Anterior vena cava (tissue), 1 donor: ENCODE measurements around a stretch of chr11.

DNA sequence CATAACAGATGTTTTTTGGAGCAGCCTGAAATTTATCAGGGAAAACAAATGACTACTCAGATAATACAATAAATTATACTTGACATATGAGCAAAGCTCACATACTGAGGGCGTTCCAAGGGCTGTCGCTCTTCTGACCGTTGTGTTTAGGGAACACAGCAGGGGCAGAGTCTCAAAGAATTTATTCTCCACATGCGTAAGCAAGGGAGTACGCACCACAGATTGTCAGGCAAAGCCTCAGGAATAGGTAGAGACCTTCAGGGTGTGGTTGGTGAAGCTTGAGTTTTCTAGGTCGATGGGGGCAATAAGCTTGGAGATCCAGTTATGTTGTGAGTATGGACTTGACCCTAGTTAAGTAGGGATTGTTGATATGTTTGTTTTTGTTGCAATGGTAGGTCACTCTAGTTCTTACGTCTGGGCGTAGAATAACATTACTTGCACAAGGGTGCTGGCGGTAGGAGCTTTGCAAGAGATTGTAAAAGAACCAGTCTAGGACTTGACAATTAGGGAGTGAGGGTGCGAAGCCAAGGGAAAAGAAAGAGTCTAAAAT, 860 bp downstream of the ACAT1 start:
- PRO-cap: no peak

DNA sequence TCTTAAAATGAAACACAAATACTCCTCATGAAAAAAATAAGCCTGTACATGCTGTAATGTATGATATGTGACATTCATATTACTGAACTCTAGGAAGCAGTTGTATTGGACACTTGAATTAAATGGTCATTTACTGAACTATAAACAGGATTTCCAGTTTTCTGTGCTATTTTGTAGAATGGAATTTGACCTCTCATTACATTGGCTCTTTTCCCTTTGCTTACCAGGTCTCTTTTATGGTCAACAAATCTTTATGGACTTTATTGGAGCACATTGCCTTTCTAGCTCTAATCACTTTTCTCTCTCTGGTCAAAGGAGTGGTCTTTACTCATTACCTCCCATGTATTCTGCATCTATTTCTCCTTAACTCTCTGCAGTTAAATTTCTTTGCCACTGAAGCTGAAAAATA, 1.9 kb downstream of the ACAT1 start:
- PRO-cap: no peak

DNA sequence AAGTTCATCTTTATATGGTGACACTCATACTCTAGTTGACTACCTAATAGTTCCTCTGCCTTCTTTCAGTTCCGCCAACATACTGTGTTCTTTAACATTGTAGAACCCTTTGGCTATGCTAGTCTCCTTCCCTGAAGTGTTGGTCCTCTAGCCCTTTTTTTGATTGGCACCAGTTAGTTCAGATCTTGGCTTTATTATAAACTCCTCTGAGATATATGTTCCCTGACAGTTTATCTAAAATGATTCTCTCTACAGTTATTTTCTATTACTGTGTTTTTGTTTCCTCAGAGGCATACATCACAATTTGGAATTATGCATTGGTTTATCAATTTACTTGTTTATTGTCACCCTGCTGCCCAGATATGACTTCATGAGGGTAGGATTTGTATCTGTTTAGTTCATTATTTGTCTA, 1.6 kb downstream of the ATM start:
- PRO-cap: no peak

DNA sequence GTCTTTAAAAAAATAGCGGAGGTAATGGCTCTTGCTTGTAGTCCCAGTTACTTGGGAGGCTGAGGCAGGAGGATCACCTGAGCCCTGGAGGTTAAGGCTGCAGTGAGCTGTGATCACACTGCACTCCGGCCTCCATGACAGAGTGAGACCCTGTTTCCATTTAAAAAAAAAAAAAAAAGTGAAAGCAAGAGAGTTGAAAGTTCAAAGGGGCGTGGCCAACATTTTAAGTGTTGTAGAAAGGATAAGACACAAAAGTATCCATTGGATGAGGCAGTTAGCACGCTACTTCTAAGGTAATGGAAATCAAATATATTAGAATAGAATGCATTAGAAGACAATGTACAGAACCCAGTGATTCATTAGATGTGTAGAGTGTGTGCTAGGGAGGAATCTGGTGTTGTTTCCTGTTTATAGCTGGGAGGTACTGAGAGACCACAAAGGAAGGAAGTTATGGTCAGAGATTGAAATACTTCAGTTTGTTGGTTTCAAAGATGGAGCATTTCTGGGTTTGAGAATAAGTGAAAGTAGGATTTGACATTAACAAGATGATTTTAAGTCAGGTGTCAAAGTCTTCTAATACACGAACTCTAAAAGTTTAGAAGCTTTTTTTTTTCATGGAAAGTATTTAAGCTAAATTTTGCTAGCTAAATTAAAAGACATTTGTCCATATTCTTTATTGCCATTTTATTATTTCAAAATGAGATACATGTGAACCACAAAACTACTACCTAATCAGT, 13.7 kb downstream of the ATM start:
- PRO-cap: no peak

GRCh38 chr11:108496645-108497119, 1.5 kb downstream of the POGLUT3 start:
- PRO-cap: no peak

DNA sequence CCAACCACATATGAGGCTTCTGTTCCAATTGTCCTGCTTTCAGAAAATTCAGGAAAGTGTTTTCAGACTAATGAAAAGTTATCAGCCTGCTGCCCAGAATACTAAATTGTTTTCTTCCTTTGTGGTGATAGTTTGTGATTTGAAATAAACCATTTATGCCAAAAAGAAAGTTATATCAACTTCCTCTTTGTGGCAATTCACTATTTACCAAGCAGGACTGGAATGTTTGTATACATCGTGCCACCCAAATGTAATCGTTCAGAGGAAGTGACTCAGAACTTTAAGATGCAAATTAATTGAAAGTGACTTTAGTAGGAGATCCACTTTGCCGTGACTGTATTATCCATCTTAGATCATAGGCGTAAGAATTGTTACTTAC, 230.9 kb downstream of the DDX10 start:
- PRO-cap: no peak

- PRO-cap: no peak
Measured at GRCh38 chr11:109940814-109941194, 152.4 kb upstream of the ZC3H12C start.

GRCh38 chr11:110087773-110088628, 5.2 kb upstream of the ZC3H12C start:
- PRO-cap: no peak

GRCh38 chr11:110091813-110092441, 1.3 kb upstream of the ZC3H12C start:
- PRO-cap: no peak

DNA sequence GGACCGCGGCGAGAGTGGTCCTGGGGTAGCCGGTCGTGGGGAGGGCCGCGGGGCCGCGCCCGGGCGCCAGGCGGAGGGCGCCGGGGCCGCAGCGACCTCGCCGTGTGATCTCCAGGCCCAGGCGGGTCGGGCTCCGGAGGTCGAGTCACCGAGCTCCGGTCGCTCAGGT, 155 bp downstream of the ZC3H12C start:
- PRO-cap: unidirectional peak, plus-strand start at position 69 of the sequence

DNA sequence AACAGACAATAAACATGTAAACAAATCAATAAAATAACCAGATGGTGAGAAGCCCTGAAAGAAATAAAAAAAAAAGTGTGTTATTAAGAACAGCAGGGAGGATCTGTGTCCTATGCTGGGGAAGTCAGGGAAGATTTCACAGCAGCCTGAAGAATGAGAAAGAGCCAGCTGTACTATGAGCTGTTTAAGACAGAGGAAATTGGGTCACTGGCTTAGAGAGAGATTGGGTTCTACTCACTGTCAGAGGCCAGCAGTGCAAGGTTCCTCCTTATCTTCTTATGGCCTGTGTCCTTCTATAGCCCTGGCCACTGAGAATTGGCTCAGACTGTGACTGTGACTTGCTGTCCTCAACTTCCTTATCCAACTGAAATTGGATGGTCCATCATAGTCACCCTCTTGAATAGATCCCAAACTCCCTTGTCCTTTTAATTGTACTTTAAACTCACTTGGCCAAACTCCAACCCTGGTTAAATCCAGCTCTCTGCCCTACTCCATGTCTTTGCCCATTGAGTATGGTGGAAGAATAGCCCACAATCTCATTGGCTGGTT, 54.8 kb upstream of the FDX1 start:
- PRO-cap: no peak

DNA sequence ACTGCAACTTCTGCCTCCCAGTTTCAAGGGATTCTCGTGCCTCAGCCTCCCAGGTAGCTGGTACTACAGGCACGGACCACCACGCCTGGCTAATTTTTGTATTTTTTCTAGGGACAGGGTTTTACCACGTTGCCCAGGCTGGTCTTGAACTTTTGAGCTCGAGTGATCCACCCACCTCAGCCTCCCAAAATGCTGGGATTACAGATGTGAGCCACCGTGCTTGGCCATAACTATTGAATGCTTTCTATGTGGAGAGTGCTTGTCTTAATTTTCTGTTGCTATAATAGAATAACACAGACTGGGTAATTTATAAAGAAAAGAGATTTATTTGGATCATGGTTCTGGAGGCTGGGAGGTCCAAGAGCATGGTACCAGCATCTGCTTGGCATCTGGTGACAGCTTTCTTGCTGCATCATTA, 34.2 kb downstream of the FDX1 start:
- PRO-cap: no peak

DNA sequence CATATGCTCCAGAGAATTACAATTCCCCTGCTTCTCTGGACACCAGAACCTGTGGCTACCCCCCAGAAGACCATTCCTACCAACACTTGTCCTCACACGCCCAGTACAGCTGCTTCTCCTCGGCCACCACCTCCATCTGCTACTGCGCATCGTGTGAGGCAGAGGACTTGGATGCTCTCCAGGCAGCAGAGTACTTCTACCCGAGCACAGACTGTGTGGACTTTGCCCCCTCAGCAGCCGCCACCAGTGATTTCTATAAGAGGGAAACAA, 9.7 kb downstream of the POU2AF3 start:
- PRO-cap: no peak

GRCh38 chr11:111632776-111633734, 30.8 kb downstream of the SIK2 start:
- PRO-cap: no peak

- PRO-cap: no peak
Measured at GRCh38 chr11:111725713-111726890, 40.1 kb downstream of the PPP2R1B start.

DNA sequence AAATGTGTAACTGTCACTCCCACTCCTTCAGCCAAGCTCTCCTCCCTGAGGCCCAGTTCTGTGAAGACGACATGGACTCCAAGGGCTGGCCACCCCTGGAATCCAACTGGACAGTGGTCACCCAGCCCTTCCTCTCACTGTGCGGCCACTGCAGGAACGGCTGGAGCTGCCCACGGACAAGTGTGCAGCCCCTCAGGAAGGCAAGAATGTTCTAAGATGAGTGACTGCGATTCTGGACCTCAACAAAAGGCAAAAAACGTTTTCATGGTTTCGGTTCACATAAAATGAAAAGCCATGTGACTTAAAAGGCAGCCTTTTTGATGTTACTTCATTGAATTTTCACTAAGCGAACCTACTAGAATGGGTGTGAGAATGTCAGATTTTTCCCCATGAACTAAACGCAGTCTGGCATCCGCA, 29.8 kb downstream of the PPP2R1B start:
- PRO-cap: no peak

DNA sequence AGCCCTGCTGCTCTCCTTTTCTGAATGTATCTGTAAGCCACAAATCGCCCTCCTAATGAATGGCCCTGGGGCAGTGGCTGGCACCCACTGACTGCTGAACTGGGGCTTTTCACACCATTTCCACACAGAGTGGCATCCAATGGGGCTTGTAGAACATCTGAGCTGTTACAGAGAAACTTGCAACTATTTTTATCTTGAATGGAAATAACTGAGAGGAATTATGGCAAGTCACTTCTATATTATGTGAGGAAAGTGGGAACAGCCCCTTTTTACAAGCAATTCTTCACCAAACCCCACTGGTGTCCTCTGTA, 29.4 kb downstream of the PPP2R1B start:
- PRO-cap: no peak

GRCh38 chr11:111763202-111763634, 3.0 kb downstream of the PPP2R1B start:
- PRO-cap: no peak

- PRO-cap: no peak
Measured at GRCh38 chr11:111767085-111767570, 939 bp upstream of the PPP2R1B start.

DNA sequence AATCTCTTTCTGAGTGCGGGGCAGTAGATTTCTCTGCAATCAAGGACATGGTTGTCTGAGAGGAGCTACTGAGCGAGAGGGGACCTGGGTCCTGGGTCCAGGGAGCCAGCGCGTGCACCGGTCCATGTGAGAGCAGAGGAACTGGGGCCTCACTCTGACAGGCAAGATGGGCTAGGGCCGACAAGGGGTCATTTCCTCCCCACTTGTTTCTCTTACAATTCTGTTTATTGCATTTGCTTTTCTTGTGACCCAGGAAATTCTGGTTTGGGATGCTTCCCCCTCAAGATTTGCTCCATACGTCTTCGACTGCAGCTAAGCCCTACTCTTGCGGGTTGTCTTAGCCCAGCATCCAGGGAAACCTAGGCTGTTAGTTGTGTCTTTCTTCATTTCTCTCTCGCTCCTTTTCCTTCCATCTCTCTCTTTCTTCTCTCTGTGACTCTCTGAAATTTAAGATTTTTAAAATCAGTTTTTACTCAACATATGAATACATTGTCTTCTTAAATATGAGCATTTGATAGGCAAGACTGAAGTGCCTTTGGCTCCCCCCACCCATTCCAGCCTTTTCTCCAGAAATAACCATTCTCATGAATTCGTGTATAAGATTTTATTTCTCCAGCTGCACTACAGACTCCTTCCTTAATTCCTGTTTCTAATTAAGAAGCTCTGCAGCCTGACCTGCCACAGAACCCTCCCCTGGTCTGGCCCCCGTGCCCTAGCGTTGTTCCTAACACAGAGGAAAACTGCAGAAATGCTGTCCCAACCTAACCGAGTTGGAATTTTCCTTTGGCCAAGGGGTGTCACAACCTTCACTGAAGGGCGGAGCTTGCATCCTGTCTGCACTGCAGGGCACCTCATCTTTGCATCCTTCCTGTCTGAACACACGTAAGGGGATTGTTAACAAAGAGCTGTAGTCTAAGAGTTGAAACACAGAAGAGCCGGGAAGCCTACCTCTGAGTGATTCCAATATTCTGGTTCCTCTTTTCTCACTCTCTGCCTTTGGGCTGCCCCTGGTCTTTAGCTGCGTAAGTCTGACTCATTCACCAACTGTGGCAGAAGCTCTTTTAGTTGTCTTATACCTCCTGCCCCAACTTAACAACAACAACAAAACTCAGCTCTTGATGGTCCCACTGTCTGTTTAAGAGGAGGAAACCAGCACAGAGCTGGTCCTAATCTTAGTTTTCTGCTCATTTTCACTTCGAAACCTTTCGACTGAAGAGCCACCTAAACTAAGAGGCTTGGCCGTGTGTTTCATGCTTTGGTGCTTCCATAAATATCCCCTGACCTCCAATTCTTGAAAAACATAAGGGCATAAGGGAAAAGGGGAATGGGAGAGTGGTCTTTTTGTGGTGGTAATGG, 1.4 kb downstream of the DIXDC1 start:
- PRO-cap: bidirectional peak, plus-strand start at position 1,073 of the sequence, minus-strand start at position 956 of the sequence